ENCODE measurements around the genes TCF21 and AHI1.

- PRO-cap: no peak
Observed at GRCh38 chr6:132439690-132440251, 38.5 kb upstream of the MOXD1 start.

DNA sequence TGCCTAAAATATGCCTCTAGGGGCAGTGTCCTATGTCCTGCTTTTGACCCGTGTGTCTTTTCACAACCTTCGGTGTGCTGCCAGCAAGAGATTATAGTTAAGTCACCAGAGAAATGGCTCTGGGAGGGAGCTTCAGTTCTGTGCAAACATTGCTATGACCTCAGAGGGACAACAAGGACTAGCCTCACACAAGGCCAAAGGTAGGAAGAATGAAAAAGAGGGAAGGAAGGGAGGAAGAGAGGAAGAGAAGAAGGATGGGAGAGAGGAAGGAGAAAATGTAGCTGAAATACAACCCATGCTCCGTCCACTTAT is 9.0 kb upstream of the TAAR5 start:
- PRO-cap: no peak

DNA sequence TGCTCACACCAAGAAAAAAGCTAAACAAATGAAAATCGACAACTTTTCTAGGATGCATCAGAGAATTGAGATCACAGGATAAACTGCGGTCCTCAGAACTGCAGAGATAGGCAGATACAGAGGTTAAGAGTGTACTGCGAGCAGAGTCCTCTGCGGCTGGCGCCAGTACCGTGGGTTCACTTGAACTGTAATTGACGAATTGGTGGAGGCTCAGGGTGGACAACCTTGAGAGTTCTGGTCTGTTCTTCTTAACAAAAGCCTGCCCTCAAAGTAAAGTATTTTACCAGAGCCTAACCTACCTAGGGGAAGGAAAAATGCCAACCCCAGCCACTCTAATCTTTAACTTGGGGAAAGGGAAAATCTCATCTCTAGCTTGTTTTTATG is 2.4 kb upstream of the VNN1 start:
- PRO-cap: no peak

DNA sequence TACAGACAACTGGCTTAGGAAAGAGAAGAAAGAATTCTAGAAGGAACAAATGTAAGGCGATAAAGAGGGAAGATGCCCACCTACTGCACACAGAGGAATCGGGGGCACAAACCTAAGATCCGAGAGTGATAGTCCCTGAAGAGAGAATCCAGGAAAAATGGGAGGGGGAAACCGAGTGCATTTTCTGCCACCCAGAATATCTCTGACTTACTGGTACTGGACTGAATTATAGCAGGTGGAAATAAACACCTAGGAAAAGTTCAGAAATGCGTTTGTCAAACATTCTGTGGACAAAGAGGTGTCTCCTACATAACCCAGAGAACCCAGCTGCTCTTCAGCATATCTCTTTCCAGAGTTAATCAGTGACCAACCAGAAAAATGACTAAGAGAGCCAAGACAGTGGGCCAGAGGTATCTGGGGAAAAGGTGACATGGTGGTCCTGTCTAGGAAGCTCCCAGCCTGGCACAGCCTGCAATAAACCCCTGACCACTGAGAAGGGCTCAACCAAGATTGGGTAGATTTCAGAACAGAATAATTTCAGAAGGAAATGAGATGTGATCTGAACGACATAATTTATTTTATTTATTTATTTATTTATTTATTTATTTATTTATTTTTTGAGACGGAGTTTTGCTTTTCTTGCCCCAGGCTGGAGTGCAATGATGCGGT is 5.9 kb upstream of the VNN1 start:
- PRO-cap: no peak

- PRO-cap: no peak
Observed at GRCh38 chr6:132748934-132749598, 8.6 kb downstream of the VNN2 start.

- PRO-cap: no peak
Observed at GRCh38 chr6:133763789-133764364, 125.0 kb upstream of the TCF21 start.

DNA sequence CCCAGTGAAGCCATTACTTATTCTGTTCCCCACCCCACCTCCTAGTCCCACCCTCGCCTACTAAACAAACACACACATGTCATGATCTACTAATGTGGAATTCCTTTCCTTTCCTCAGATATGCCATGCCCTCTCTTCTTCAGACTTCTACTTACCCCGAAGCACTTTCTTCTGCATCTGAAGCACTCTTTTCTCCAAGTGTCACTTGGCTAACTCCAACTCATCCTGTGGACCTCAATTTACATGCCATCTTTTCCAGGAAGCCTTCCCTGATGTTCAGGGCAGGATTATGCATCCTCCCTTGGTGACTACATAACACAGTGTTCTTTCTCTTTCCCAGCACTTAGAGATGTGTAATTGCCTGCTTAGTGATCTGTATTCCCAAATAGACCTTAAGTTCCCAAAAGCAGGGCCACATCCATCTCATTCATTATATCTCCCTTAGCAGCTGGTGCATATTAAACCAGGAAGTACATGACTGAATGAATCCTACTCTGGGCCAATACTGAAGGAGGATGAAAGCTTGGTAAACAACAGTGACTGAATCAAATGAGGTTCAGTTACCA is 121.6 kb upstream of the TCF21 start:
- PRO-cap: no peak

- PRO-cap: bidirectional peak, plus-strand start at chr6:133889113, minus-strand start at chr6:133889050
Observed at GRCh38 chr6:133888681-133889623, at the start of gene TCF21. Gene TCF21, plus strand, starts transcription at chr6:133889113.

DNA sequence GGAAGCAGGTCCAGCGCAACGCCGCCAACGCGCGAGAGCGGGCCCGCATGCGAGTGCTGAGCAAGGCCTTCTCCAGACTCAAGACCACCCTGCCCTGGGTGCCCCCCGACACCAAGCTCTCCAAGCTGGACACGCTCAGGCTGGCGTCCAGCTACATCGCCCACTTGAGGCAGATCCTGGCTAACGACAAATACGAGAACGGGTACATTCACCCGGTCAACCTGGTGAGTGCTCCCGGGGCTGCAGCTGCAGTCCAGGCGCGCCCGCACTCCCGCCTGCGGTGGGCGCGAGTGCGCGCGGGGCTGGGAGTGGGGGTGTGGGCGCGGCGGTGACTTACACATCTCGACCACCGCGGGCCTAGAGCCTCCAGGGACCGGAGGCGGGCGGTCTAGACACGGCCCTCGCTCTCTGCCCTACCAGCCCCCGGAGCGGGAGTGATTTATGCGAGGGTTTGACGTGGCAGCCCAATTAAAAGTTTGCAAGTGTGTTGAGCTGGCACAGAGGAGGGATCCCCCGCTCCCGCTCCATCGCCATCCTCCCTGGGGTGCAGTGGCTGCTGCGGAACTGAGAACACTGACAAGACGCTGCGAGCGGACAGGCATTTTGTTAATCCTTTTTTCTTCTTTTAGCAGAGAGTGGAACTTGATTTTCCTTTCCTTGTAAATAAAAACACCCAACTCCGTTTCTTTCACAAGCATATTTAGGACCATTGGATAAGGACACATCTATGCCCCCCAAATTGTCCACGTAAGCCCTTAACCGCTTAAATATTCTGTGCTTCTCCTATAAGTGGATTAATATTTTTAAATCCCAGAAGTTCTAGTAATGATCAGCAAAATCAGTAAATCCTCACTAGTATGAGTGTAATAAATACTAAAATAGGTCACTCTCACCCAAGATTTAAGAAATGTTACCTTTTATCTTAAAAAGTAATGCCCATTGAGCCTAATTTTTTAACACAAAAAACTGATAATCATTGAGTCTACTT is 1.0 kb downstream of the TCF21 start:
- PRO-cap: bidirectional peak, plus-strand start at position 549 of the sequence, minus-strand start at position 277 of the sequence

DNA sequence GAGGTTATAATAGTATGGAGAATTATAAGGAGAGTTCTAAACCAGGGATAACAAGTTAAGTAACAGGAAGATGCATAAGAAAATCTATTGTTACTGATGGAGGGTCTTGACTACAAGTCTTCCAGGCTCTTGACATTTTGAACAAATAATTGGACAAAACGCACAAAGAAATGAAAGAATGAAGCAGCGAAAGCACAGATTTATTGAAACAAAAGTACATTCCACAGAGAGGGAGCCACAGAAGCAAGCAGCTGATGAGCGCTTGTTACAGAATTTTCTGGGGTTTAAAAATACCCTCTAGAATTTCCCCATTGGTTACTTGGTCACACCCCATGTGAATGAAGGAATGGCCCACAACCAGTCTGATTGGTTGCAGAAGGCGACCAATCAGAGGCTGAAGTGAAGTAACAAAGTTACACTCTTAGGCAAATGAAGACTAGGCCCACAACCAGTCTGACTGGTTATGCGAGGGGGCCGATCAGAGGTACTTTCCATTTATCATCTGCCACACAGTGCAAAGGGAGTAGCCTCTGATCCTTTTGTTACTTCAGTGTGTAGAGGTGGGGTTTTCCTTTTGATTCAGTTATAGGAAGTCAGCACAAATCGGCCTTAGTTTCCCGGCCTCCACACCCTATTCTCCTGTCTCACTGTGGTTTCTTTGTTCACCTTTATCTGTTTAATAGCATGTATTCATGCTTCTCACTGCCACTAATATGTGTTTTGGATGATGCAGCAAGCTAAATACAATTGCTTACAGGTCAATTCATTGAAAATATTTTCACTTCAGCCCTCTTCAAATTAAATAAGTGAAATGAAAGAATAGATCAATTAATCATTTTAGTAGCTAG is 61.1 kb upstream of the SGK1 start:
- PRO-cap: no peak

DNA sequence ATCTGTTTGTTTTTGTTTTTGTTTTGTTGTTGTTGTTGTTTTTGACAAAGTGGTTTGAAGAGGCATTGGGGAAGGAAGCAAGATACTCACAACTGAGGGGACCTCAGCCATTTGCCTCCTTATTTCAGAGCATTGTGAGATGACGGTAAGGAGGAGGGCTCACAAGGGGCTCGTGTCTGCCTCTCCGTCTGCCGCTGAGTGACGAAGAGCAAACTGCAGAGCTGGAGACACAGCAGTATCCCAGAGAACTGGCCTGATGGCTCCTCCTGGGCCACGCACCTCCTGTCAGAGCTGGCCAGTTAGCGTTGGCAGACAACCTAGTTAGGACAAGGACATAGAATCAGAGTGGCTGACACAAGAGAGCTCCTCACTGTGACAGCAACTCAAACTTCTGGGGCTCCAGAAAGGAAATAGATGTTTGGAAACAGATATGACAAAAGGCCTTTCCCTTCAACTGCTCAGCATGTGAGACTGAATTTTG is 212.9 kb upstream of the SGK1 start:
- PRO-cap: no peak

DNA sequence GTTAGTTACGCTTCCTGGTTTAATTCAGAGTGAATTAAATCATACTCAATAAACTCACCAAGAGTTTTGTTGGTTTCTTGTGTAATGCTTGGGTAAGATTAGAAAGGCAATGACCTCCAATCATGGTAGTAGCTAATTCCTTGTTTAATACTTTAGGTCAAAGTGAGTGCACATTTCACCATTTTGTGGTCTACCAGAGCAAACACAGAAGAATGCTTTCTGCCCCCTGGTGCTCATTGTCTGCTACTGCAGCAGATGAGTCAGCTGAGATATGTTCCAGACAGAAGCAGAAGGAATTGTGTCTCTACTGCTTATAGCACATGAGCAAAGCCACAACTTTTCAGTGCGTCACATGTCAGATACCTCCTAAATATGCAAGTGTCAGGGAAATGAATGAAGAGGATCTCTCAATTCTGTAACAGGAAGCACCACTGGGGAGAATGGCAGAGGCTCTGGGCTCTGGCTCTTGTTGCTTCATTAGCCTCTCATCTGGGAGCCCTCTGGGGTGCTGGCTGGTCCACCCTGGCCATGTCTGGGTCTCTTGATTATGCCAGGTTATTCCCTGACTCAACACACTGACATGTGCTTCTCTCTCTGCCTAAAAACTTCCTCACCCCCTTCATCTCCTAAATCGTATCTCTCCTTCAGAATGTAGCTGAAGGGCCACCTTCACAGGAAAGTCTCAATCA is 308.9 kb downstream of the ALDH8A1 start:
- PRO-cap: no peak

- PRO-cap: no peak
Observed at GRCh38 chr6:134673219-134673717, 276.6 kb downstream of the ALDH8A1 start.

- PRO-cap: no peak
Observed at GRCh38 chr6:134676380-134677277, 273.3 kb downstream of the ALDH8A1 start.

- PRO-cap: no peak
Observed at GRCh38 chr6:134851668-134852062, 98.2 kb downstream of the ALDH8A1 start.

- PRO-cap: no peak
Observed at GRCh38 chr6:135037085-135037618, 17.5 kb downstream of the HBS1L start.

DNA sequence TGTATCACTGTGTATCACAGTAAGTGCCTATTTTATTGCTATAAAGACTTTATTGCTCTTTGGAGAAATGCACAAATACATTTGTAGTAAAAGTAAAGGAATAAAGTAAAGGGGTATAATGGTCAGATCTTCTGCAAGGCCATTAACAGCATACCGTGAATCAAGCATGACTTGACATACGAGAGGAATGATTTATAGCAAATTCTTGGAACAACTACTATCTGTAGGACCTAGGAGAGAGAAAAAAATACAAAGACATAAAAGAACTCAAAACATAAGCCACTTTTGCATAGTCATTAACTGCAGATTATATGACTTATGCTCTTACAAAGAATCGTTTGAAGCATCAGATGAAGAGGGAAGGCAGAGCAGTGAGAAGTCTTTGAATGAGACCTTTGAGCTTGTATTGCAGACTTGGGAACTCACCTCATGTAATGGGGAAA is 29.9 kb upstream of the HBS1L start:
- PRO-cap: no peak

- PRO-cap: no peak
Observed at GRCh38 chr6:135192908-135193422, 11.9 kb downstream of the MYB start.

GRCh38 chr6:135497216-135498128 is at the start of gene AHI1:
Gene AHI1, minus strand, starts transcription at chr6:135497740.
- PRO-cap: unidirectional peak, plus-strand start at chr6:135497509; bidirectional peak, plus-strand start at chr6:135497801, minus-strand start at chr6:135497719; bidirectional peak, plus-strand start at chr6:135497873, minus-strand start at chr6:135497870

GRCh38 chr6:136012061-136012789 is 160.7 kb downstream of the PDE7B start:
- PRO-cap: no peak